A549 (cell line): Measurements from ENCODE around the genes RASL10A, ZMAT5, RNF215 and SEC14L2.

DNA sequence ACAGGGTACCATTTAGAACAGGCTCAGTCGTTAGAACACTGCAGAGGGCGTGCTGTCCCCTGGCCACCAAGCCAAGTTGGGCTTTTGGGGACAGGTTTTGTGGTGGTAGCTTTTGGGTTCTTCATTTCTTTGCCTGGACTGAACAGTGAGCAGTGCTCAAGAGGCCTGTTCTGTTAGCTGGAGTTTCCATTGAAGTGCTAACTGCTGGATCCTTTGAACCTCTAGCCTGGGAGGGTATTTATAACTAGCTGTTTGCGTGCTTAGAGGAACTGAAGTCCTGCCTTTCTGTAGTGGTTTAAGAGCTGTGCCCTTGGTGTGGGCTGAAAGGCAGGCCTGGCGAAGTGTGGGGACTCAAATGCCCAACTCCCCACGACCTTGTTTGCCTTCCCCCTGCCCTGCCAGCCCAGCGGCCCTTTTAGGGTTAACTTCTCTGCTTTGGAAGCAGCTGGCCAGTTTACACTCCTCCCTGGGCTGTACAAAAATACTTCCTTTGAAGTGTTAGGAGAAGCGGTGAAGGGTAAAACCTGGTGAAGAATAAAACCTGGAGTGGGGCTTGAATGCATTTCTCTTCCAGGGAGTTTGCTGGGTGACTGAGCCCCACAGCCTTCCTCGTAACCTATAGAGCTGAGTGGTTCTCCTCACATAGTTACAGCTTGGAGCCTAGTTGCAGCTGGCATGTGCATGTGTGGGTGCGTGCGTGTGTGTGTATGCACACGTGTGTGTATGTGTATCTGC lies 34.6 kb downstream of the ZNRF3 start:
- PRO-cap, result no peak
CAGE:
- cytosol, long polyA plus RNA, result no peak
- long polyA plus RNA, result no peak
- nucleus, long polyA plus RNA, result no peak

DNA sequence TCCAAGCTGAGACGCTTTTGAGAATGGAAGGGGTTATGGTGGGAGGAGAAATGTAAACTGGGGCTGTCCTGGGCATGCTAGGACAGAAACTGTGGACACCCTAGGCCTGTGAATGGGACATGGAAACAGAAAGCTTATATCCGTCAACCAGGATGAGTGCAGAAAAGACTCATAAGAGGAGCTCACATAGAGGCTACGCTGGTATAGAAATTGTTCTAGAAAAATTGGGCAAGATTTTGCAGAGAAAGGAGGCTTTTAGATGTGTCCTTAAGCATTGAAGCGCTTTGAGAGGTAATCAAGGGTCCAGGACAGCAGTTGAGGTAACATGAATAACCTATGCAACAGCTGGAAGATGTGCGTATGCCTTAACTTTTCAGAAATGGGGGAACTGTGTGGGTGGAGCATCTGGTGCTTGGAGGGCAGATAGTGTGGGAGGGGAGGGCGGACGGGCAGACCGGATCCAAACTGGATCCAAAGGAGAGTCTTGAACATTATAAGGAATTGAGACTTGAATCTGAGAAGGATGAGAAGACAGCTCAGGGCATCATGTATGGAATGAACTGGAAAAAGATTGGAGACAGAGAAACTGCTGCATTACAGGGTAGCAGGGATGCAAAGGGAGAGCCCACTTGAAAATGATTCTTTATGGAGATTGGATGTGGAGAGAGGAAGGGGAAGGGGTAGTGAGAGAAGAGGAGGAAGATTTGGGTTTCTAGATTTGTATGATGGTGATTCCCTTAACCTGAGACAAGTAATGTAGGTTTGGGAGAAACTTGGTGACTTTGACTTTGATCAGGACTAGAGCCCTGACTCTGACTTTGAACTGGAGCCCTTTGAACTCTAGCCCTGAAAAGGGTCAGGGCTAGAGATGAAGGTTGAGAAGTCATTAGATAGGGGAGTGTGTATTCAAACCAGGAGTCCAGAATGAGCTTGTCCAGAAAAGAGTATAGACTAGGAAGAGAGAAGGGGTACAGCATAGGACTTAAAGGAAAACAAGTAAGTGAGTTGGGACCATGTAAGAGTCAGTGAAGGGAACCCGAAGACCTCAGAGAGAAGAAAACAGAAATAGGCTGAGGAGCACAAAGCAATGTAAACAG lies 43.6 kb downstream of the C22orf31 start:
- PRO-cap, result no peak
CAGE:
- cytosol, long polyA plus RNA, result no peak
- long polyA plus RNA, result no peak
- nucleus, long polyA plus RNA, result no peak

DNA sequence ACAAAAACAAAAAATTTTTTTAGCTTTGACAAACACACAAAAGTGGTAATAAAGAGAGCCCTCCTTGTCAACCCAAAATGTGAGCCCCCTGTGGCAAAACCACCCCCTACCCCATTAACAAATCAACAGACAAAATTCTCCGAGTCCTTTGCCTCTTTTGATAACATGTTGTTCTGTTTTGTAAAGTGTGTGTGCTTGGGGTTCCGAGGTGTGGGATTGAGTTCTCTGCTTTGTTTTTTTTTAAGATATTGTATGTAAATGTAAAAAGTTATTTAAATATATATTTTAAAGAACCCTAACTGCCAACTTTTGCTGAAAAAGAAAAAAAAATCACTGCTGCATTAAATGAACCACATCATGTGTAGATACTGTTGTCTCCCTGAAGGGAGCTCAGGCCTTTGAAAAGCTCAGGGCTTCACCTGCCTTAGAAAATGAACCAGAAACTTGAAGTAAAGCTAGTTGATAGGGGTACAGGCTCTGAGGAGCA lies 7.9 kb downstream of the C22orf31 start:
- PRO-cap, result no peak
CAGE:
- cytosol, long polyA plus RNA, result no peak
- long polyA plus RNA, result no peak
- nucleus, long polyA plus RNA, result no peak

DNA sequence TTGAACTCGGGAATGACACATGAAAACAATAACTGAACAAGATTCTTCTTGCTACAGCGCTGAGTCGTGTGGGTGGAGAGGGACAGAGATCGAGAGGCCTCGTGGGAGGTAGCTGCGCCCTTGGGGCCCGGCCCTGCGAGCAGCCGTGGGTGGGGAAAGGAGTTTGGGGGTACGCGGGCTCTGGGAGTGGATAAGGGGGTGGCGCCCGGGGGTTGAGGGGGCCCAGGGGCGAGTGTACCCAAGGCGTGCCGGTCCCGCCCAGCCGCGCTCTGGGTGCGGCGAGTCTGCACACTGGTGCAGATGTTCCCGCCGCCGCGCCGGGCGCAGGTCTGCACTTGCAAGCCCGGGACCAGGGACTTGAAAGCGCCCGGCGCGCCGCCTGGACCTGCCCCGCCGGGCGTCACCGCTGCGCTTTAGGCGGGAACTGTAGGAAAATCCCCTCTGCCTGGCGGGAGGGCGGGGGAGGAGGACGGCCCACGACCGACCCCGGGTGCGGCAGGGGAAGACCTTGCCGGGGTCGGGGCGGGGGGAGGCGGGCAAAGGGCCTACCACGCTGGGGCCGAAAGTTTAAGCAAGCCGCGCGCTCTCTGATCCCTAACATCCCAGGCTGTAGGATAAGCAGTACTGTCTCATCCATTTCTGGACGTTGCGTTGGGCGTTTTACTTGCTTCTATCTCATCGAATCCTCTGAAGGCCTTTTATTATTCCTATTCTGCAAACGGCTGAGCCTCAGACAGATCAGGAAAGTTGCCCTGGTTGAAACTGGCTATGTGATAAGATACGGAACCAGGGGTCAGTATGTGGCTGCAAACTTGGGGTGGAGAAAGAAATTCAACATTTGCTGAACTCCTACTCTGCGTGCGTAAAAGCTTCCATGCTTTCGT lies 1.3 kb upstream of the KREMEN1 start:
- PRO-cap, result no peak
CAGE:
- cytosol, long polyA plus RNA, result no peak
- long polyA plus RNA, result no peak
- nucleus, long polyA plus RNA, result no peak

- PRO-cap, result no peak
CAGE:
- cytosol, long polyA plus RNA, result no peak
- long polyA plus RNA, result no peak
- nucleus, long polyA plus RNA, result no peak
Measured at GRCh38 chr22:29121079-29121531, 48.3 kb downstream of the KREMEN1 start.

DNA sequence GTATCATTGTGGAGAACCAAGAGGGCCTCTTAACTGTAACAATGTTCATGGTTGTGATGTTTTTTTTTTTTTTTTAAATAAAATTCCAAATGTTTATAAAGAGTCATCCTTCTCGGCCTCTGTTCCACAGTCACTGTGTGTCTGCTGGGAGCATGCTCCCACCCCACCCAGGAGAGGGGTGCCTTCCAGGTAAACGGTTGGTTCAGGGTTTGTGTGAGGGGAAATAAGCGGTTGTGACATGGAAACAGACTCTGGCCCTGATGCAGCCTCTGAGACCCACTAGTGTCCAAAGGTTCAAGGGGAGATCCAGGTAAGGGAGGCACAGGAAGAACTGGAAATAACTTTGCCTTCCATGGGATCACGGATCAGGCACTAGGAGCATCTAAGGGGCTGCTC lies 6.0 kb upstream of the GAS2L1 start:
- PRO-cap, result no peak
CAGE:
- cytosol, long polyA plus RNA, result no peak
- long polyA plus RNA, result no peak
- nucleus, long polyA plus RNA, result no peak

DNA sequence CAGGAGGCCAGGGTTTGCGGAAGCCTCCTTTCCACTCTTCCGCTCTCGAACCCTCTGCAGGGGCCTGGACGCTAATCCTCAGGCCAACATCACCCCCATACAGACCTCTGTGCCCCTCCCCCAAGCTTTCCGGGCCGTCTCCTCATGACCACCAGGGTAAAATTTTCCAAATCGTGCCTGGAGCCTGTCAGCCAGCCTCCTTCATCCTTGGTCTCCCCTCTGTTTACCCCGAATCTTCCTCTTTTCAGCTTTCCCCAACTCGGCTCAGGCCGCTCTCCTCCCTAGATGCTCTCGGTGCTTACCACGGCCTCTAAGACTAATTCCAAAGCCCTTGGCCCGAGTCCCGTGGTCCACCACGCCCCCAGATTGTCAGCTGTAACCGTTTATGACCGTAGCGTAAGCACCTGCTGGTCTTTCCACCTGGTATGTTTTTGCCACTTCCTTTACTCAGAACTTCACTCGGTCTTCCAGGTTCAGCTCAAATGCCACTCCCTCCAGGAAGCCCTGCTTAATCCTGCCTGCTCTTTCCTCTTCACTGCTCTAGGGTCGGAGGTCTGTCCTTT lies 1.4 kb downstream of the RASL10A start:
- PRO-cap, result no peak
CAGE:
- cytosol, long polyA plus RNA, result no peak
- long polyA plus RNA, result no peak
- nucleus, long polyA plus RNA, result no peak

DNA sequence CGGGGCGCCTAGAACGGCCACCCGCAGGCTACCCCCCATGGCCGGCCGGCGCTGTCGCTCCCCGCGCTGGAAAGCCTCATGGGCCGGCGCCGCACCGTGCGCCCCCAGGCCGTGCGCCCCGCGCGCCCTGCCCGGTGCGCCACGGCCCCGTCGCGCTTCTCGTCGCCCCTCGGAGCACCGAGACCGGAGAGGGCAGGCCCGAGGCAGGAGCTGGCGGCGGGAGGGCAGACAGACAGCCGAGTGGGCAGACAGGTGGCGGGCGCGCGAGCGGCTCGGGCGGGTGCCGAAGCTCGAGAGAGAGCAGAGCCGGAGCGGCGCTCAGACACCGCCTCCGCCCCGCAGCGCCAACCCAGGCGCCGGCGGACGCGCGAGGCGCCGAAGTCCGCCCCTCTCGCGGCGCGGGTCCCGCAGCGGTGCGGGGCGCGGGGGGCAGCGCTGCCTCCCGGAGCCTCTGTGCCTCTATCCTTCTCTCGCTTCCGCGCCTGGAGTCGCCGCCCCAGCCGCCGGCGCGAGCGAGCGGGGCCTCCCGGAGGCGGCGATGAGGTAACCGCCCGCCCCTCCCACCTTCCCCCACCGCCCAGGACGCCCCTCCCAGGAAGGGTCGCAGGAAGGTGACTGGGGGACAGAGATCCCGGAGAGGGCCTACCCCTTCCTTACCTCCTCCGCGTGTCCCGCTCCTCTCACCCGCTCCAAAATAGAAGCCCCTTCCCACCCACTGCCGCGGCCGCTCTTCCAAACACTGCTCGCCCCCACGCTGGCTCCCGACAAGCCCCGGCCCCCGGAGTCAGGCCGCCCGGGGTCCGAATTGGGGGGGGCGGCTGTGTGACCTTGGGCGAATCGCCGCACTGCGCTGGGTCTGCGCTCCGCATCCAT lies at the start of gene RASL10A:
TSS of gene RASL10A (minus strand) at position 490 of the 873 bp plus-strand sequence.
- PRO-cap, result no peak
CAGE:
- cytosol, long polyA plus RNA, result no peak
- long polyA plus RNA, result no peak
- nucleus, long polyA plus RNA, result no peak

- PRO-cap, result no peak
CAGE:
- cytosol, long polyA plus RNA, result no peak
- long polyA plus RNA, result no peak
- nucleus, long polyA plus RNA, result no peak
Measured at GRCh38 chr22:29330728-29331303, 15.3 kb upstream of the RASL10A start.

DNA sequence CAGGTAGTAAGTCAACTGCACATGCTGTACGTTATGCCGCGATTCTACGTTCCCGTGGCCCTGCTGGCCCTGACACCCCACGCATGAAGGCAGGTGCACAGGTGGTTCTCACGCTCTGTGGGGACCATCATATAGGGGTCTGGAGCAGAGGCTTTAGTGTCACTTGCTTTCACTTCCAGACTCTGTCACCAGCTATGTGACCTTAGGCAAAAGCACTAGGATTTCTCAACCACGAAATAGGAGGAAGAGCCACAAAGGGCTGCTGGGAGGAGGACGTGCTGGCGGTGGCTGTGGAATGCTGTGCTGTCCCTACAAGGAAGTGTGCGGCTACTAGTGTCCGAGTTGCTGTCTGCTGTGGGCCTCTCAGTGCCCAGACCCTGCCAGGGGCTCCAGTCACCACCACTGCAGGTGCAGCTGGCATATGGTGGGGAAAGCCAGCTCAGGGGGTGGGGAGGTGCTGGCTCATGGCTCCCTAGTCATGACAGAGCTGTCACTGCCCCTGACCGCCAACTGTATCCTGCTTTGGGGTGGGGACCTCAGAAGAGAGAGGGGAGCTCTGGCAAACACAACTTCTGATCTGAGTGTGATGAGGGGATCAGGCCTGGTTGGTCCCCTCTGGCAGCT lies 21.6 kb upstream of the RASL10A start:
- PRO-cap, result no peak
CAGE:
- cytosol, long polyA plus RNA, result no peak
- long polyA plus RNA, result no peak
- nucleus, long polyA plus RNA, result no peak

GRCh38 chr22:29695096-29695574 lies 24.7 kb upstream of the CABP7 start:
- PRO-cap, result no peak
CAGE:
- cytosol, long polyA plus RNA, result no peak
- long polyA plus RNA, result no peak
- nucleus, long polyA plus RNA, result no peak

GRCh38 chr22:29766240-29767151 lies at the start of gene ZMAT5:
Gene ZMAT5 (minus strand): TSS chr22:29767007.
- PRO-cap, result bidirectional peak, plus-strand start at chr22:29766915, minus-strand start at chr22:29767007
CAGE:
- cytosol, long polyA plus RNA, result no peak
- long polyA plus RNA, result no peak
- nucleus, long polyA plus RNA, result no peak

- PRO-cap, result no peak
CAGE:
- cytosol, long polyA plus RNA, result no peak
- long polyA plus RNA, result no peak
- nucleus, long polyA plus RNA, result no peak
Measured at GRCh38 chr22:29907603-29908299, 24.8 kb downstream of the MTMR3 start.

- PRO-cap, result no peak
CAGE:
- cytosol, long polyA plus RNA, result no peak
- long polyA plus RNA, result no peak
- nucleus, long polyA plus RNA, result no peak
Measured at GRCh38 chr22:30013155-30013567, 67.1 kb upstream of the HORMAD2 start.

DNA sequence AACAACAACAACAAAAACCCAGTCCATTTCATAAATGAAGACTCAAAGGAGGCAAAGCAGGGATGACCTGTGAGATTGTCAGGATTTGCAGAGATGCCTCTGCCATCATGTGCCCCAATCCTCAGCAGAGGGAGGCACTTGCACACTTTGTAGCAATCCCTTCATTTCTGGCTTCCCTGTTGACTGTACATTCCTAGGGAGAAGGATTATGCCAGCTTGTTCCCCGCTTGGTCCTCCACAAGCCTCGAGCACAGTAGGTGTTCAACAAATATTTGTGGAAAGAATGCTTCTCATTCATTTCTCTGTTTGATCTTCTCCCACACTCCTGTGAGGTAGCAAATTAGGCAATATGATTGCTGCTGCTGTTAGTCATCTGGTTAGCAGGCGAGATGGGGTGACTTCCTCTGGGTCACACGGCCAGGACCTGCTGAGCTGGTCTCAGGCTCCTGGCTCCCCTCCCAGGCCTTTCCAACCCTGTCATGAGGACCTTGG lies 34.1 kb downstream of the LIF start:
- PRO-cap, result no peak
CAGE:
- cytosol, long polyA plus RNA, result no peak
- long polyA plus RNA, result no peak
- nucleus, long polyA plus RNA, result no peak

DNA sequence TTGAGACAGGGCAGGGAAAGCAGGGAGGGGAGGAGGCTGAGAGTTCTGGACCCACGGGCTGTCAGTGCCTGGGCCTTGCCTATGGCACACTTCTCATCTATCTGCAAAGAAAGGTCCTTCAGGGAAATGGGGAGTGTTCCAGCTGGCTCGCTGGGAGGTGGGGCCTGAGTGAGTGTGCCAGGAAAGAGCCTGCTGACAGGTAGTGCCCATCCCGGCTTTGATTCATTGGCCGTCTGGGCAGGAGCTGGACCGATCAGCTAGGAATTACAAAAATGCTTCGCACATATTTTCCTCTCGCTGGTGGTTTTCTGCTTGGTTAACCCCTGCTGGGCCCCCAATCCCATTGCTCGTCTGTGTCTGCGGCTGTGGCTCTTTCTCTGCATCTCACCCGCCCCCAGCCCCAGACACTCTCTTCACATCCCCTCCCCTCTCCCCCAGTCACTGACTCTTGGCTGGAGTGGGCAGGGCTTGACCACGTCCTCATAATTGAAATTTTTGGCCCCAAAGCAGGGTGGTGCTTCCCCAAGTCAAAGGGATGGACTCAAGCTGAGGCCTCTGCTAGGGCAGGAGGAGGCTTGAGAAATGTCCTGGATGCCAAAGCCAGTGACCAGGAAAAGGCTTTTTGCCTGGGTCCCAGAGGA lies 10.8 kb downstream of the LIF start:
- PRO-cap, result no peak
CAGE:
- cytosol, long polyA plus RNA, result no peak
- long polyA plus RNA, result no peak
- nucleus, long polyA plus RNA, result no peak

DNA sequence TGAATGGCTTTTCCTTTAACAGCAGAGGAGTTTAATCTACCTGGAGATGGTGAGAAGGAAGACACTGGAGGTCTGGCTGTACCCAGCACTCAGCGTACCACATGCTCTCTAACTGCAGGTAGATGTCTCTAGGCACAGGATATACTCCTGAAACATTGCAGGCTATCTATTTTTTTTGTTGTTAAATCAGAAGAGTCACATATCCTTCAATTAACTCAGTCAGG lies 17.3 kb upstream of the CASTOR1 start:
- PRO-cap, result no peak
CAGE:
- cytosol, long polyA plus RNA, result no peak
- long polyA plus RNA, result no peak
- nucleus, long polyA plus RNA, result no peak

DNA sequence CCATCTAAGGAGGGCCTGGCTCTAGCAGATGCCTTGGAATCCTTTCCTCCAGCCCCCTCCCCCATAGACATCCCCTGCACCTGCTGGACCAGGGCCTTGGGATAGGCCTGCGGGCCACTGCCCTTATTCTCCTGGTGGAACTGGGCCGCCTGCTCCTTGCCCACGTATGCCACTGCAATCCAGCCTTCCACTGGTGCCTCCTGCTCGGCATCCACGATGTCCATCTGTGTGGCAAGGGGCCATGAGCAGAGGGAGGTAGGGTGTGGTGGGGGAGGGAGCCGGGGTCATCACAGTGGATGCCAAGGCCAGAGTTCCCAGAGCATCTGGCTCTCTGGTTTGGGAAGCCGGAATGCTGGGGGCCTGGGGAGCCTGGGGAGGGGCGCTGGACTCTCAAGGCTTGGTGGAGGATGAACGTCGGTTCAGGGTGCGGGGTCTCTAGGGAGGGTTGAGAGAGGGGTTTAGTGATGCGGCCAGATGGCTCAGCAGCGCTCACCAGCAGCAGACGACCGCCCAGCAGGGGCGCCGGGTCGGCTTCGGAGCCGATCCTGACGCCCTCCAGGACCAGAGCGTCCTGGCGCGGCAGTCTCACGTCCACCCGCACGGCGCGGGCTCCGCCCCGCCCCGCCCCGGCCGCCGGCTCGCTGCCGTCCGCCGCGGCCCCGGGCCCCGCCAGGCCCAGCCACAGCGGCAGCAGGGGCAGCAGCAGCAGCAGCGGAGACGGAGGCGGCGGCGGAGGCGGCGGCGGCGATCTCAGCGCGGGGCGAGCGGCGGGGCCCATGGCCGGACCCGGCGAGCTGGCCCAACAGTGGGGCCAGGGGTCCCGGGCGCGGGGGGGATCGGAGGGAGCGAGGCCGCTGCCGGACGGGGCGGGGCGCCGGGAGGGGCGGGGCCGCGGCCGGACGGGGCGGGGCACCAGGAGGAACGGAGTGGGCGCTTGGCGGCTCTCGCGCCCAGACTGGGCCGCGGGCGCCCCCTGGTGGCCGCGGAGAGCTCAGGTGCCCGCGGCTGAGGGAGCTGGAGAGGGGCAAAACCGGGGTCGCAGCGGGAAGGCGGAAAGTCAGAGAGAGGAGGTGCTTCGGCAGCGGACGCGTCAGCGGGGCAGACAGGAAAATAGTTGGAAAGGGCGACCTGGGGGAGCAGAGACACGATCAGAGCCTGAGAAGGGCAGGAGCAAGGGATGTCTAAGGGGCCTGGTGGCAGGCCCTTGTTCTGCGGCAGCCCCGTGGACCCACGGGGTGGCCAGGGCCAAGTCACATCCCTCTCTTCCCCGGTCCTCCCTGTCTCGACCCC lies at the start of gene RNF215:
TSS of gene RNF215 (minus strand) at position 876 of the 1,290 bp plus-strand sequence.
- PRO-cap, result bidirectional peak, plus-strand start at position 646 of the sequence, minus-strand start at position 574 of the sequence
CAGE:
- cytosol, long polyA plus RNA, result no peak
- long polyA plus RNA, result no peak
- nucleus, long polyA plus RNA, result no peak

DNA sequence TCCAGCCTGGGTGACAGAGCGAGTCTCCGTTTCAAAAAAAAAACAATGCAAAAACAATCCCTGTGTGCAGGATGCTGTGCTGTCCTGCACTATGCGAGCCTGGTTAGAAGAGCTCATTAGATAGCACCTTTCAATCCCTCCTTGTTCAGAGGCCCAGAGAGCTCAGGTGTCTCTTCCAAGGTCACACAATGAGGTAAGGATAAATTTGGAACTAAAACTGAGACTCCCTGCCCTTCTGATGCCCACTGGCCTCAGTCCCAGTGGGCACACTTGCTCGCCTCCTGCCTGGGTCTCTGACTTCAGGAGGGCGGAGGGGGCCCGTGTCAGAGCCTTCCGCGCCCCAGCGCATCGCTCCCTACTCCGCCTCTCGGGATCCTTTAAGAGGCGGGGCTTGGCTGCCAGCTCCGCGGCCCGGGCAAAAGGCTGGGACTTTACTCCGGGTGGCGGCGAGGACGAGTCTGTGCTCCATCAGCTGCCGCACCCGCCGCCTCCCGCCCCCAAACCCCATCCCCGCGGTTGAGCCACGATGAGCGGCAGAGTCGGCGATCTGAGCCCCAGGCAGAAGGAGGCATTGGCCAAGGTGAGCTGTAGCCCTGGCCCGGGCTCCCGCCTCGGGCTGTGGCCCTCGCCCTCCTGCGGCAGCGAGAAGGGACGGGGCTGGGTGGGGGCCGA lies at the start of gene SEC14L2:
TSS of gene SEC14L2 (plus strand) at position 428 of the 672 bp plus-strand sequence.
- PRO-cap, result bidirectional peak, plus-strand start at position 434 of the sequence, minus-strand start at position 353 of the sequence
CAGE:
- cytosol, long polyA plus RNA, result no peak
- long polyA plus RNA, result no peak
- nucleus, long polyA plus RNA, result start-site peak on the plus strand centred at position 444 of the sequence, 113 bp wide, 16 and 44 reads in 2 replicates

DNA sequence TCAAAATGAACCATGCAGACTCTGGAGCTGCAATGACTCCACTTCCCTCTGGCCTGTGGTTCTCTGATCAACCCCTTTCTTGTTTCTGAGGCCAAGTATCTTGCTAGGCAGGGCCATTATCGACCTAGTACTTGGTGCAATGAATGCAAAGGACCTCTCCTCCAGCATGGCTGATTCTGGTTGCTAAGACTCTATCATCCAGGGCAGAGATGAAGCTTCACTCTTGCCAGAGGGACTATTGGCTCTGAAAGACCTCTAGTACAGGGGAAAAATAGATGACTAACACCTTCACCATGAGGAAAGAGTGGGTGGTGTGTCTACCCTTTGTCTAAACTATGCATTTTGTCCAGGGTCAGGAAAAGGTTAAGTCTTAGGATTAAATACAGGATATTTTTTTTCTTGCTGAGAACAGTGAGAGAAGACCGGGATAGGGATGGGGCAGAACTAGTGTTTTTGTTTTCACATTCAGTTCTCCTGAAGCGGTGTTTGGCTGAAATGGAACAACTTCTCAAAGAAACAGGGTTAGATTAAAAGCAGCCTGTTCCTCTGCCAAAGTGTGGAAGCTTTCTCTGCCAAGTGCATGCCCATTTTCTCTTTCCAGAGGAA lies 5.1 kb upstream of the MTFP1 start:
- PRO-cap, result no peak
CAGE:
- cytosol, long polyA plus RNA, result no peak
- long polyA plus RNA, result no peak
- nucleus, long polyA plus RNA, result no peak